Neutrophil (primary cell): ENCODE measurements around a stretch of chr14.

GRCh38 chr14:100558130-100559020 is 28.8 kb downstream of the BEGAIN start:
- PRO-cap: no peak

DNA sequence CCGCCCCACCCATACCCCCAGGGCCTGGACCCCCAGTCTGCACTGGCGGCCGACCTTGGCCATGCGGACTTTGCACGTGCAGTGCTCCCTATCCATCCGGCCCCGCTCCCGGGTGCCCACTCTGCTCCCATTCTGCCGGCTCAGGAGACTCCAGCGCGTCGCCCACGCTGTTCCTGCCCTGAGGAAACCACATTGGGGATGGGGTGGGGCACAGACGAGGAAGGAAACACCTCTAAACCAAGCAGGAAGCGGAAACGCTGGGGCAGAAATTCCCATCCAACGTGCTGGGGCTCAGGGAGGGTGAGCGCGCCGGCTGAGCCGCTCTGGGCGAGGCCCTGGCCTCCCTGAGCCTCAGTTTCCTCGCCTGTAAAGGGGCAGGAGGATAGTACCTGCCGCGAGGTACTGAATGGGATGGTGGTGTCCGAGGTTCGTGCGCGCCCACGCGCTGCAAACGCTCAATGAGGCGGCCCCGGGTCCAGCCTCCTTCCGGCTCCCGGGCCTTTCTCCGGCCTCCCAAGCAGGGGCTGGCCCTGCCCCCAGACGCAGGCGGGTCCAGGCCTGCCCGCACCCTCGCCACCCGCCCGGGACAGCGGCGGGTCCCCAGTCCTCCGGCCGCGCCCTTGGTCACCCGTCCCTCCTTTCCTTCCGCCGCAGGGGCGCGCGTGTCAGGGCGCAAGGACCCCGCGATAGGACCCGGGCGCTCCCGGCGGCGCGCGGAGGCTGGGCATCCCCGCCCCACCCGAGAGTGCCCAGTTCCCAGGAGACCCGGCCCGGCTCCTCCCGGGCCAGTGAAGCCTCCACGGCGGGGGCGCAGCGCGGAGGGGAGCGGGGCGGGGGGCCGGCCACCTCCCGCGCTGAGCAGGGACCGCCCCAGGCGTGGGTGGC is 670 bp downstream of the BEGAIN start:
- PRO-cap: no peak

DNA sequence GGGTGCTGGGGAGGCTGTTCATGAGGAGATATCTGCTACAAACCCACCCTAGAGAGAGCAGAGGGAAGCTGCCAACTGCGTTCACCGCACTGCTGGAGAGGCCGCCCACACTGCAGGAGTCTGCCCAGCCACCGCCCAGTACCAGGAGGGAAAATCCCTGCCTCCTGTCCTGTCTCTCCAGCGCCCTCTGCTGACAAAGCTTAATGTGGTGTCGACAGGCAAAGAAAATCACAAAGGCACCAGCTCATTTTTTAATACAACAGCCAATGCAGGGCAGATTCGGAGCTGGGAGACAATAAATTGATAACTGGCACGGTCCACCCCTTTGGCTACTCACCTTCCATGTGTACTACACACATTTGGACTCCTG is 58.5 kb upstream of the BEGAIN start:
- PRO-cap: no peak

DNA sequence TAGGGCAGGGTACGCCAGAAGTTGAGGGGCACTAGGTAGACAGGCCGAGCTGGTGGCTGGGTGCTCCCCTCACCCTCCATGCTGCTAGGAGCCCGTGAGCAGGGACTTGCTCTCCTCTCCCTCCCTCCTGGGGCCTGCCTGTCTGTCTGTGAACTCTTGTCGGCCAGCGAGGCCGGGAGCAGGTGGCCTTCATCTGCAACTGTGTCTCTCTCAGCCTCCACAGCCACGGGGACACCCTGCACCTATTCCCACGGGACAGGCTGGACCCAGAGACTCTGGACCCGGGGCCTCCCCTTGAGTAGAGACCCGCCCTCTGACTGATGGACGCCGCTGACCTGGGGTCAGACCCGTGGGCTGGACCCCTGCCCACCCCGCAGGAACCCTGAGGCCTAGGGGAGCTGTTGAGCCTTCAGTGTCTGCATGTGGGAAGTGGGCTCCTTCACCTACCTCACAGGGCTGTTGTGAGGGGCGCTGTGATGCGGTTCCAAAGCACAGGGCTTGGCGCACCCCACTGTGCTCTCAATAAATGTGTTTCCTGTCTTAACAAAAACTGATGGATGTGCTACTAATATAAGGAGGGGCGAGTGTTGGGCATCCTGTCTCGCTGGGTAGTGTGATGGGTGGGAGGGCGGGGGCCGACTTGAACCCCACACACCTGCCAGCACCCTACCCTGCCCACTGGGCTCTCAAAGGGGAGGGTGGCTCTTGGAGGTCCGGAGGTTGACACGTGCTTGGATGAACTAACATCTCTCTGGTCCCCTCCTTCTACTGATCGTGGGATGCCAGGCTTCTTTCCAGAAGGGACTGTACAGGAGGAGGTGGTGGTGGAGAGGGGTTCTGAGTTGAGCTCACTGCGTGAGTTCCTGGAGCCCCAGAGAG is 42.8 kb downstream of the RTL1 start:
- PRO-cap: no peak

DNA sequence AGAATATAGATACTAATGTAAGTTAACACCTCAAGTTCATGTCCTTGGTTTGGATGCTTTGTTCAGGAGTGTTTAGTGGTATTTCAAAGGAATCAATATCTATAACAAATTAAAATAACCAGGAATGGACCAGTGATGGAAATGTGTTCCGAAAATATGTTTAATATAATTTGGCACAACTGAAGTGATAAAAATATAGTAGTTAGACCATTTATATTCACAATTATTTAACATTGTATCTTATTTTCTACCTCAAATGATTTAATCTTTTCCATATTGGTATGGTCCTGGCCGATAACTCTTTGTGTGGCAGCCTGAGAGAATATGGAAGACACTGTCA is 32.3 kb upstream of the RTL1 start:
- PRO-cap: no peak

GRCh38 chr14:101033661-101034230 is 130.2 kb upstream of the RTL1 start:
- PRO-cap: no peak

GRCh38 chr14:101476350-101476887 is 285.1 kb upstream of the PPP2R5C start:
- PRO-cap: no peak

GRCh38 chr14:101558848-101559443 is 202.6 kb upstream of the PPP2R5C start:
- PRO-cap: no peak

DNA sequence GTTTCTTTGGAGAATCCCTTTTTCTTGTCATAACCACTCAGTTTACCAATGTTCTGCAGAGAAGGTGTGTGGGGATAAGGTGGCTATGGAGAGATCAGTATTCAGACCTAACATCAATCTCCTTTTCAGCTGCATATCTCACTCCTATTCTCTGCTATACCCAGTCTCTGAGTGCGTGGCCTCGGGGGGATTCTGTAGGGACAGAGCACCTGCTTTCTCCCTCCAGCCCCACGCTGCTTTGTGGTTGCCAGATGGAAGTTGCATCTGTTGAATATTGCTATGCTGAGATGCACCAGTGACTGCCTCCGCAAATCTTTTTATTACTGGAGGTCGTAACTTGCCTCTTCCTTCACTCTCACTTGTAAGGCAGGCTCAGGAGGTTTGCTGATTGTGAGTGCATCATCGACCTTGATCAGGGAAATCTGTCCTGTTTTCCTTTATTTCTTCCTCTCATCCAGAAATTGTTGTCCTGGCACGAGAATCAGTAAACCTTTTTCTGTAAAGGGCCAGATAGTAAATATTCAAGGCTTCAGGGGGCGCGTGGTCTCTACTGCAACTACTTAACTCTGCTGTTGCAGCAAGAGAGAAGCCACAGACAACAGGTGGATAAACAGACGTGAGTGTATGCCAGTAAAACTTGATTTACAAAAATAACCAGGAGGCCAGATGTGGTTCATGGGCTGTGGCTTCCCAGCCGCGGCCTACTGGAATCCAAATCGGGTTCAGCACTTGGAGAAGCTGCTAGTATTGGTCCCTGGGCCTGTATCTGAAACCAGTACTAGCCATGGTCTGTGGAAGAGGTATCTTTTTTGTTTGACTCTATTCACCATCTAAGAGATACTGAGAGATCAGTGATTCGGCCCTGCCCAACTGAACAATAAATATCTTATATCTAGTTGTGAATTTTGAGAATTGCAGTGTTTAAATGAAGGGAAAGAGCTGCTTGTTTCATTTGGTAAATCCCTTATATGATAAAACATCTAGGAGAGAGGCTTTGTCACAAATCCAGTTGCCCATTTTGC is 13.1 kb downstream of the PPP2R5C start:
- PRO-cap: no peak

DNA sequence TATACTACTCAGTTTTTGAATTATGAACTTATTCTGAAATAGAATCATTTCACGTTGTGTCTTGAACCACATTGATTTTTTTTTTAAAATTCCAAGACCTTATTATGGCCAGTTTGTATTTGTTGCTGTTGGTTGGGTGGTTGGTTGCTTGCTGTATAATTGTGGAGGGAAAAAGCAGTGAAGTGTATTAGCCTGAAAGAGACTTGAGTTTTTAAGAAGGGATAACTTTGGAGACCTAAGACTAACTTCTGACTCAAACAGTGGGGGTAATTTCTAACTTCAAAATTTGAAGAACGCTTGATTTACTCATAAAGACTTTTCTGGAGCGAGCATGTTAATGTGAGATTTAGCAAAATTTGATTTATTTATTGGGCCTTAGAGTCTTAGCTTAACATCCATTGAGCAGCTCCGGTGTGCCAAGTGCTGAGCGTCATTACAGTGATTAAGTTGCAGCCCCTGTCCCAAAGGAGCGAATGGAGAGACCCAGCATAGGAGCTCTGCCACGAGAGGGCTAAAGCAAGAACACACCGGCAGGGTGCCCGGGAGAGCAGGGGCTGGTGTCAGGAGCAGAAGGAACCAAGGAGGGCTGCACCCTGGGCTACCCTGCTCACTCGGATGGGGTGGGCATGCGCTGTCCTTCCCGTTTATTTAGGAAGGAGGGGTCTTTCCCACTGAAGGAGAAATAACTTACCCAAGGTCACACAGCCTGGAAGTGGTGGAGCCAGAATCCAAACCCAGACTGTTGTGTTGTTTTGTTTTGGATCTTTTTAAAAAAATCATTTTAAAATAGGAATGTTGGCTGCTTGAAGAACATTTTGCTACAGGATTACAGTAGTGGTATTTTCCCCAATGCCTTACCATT is 50.5 kb downstream of the PPP2R5C start:
- PRO-cap: no peak

GRCh38 chr14:101820949-101822053 is 59.8 kb downstream of the PPP2R5C start:
- PRO-cap: no peak

DNA sequence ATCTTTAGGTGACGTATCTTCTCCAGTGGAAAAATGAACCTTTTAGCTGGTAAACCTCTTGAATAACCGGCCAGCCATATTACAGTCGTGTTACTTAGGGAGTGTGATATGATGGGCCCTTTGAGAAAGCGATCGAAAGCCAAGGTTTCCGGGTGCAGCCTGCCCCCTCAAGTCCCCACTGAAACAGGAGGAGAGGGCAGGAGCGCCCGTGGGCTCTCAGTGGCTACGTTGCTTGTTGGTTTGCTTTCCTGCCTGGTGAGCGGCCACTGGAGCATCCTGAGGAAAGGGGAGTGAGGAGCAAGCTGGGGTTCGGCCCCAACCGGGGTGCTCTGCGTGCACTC is 80.6 kb downstream of the PPP2R5C start:
- PRO-cap: no peak

GRCh38 chr14:101858749-101859256 is 97.3 kb downstream of the PPP2R5C start:
- PRO-cap: no peak

DNA sequence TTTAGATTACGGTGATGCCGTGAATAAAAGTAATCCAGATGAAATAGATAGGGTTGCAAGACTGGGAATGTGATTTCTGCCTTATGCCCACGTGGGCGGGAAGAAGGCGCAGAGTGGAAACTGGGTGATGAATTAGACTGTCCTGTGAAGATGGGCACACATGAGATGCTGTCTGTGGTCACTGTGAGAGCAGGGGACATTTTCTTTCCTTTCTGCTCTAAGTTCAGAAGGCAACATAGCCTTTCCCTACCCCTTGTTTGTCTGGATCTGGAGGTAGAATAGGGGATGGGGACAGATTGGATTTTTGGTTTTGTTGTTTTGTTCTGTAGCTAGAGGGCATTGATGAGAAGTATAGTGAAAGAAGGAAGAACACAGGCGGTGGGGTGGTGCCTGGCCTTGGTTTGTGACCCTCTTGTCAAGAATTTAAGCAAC is 97.8 kb downstream of the PPP2R5C start:
- PRO-cap: no peak

DNA sequence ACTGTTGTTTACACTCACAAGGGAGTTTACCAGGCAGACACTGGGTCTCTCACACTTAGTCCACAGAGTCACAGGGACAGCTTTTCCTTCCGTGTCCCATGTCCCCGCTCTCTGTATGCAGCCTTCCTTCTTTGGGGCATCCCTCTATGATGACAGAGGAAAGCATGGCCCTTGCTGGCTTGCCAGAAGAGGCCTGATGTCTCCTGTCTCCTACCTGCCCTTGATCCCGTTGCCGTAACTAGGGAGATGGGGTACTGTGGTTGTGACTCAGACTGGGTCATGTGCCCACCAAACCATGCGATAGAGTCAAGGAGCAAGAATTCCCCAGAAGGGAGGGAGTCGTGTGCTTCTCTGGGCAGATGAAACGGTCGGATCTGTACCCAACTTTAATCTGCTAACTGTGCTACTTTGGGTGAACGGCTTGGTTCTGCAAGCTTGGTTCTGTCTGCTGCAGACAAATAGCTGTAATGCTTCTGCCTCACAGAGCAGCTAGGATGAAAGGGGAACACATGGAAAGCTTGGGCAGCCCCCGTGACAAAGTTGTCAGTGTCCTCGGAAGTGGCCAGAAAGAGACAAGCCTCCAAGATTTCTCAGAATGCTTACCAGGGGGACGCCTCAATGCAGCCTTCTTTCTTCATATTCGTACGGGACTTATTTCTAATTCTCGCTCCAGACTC is 99.0 kb upstream of the DYNC1H1 start:
- PRO-cap: no peak

DNA sequence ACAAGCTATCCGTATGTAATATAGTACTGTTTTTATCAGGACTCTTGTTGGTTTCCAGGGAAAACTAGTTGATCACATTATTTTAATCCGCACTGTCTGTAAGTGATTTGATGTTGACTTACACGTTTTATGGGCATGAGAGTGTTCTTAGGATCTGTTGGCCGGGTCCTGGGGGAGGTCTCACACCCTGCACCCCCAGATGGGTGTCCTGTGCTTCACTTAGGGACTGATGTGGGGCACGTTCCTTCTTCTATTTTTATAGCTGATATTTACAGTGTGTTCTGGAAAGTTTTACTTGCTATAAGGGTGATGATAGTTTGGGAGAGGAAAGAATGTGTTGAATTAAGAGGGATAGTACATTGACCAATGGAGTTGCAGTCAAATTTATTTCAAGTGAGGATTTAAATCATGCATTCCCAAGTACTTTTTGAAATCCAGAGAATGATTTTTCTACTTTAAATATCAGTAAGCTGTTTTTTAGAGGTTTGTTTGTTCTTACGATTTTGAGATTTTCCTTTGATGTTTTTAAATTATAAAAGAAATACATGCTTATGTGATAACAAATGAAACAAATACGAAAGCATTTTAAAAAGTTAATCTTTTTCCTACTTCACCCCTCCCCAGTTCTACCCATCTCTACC is 96.4 kb upstream of the DYNC1H1 start:
- PRO-cap: no peak

DNA sequence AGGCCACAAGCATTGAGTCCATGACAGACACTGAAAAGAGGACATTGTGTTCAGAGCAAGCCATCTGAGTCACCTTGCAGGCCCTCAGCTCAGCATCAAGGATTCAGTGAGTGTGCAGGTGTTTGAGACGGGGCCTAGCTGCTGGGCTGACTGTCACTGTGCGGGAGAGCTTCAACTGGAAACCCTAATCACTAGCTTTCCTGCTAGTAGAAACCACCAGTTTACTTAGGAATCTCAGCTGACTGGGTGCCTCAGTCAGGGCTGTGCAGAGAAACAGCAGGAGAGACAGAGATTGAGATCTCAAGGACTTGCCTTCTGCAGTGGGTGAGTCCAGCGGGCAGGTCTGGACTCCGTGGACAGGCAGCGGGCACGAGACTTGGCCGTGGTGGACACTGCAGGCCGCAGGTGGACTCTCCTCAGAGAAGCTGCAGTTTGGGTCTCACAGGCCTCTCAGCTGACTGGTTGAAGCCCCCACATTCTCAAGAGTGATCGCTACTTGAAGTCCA is 86.0 kb upstream of the DYNC1H1 start:
- PRO-cap: no peak

DNA sequence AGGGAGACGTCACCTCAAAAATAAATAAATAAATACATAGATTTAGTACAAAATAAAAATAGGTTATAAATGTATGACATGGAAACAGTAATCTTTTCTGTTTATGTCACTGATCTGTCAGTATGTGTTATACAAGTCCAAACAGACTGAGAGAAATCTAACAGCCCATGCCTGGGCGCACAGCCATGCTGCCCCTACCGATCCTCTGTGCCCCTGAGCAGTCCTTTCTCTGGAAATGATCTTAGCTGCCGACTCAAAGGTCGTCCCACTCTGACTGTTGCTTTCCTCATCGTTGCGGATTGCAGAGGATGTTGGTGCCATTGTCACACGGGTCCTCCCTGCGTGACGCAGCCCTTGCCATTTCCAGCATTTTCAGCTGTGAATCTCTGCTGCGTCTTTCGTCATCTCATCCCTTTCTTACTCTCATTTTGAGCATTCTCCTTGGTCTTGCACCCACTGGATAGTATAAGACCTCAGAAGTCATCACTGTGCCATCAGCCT is 82.9 kb upstream of the DYNC1H1 start:
- PRO-cap: no peak

- PRO-cap: no peak
Measured at GRCh38 chr14:101962254-101962892, 2.0 kb upstream of the DYNC1H1 start.

DNA sequence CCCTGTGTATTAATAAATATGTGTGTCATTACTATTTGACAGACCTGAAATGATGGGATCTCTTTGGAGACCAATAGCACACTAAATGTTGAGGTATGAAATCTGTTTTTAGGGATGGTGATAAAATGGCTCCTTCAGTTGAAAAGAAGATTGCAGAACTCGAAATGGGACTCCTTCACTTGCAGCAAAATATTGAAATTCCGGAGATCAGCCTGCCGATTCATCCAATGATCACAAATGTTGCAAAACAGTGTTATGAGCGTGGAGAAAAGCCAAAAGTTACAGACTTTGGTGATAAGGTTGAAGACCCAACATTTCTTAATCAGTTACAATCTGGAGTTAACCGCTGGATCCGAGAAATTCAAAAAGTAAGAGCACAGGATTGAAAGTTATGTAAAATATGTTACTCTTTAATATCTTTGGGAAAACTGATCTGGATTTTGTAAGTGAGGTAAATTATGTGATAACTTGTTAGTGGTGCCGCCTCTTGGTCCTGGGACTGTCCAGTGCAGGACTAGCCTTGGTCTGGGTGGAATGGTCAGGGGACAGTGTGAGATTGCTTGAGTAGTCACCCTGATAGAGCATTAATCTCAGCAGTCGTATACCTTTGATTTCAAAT is 15.3 kb downstream of the DYNC1H1 start:
- PRO-cap: no peak